AG09319 (cell line): ENCODE measurements around a stretch of chr9.

- RRBS: no CpG with 5 or more reads among the region's 8 CpGs
Measured at GRCh38 chr9:69236794-69237291, 62.8 kb downstream of the TJP2 start.

DNA sequence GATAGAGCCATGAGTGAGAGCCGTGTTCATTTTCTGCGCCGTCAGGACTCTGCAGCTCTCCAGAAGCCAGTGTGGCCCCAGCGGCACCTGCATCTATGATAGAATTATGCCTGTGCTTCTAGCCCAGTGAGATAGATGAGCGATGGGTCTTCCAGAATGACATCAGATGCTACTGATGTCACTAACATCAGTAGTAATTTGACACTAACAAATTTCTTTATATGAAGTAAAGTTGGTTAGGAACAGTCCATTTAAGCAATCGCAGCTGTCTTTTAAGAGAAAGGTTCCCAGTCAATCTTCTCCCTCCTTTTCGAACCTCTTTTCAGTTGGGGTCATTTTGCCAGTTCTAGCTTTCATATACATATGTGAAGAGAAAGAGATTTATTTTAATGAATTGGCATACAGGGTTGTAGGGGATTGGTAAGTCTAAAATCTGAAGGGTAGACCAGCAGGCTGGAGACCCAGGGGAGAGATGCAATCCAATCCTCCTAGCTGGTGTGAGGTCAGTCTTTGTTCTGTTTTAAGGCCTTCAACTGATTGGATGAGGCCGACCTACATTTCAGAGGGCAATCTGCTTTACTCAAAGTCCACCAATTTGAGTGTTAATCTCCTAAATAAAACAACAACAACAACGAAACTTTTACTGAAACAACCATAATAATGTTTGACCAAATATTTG lies 68.0 kb upstream of the ENTREP1 start:
- RRBS: no CpG with 5 or more reads among the region's 9 CpGs

- RRBS: no CpG with 5 or more reads among the region's 3 CpGs
Measured at GRCh38 chr9:69307265-69307492, 17.8 kb upstream of the ENTREP1 start.

GRCh38 chr9:69522717-69522961 lies 149.5 kb downstream of the APBA1 start:
- RRBS: no CpG with 5 or more reads among the region's 1 CpG

DNA sequence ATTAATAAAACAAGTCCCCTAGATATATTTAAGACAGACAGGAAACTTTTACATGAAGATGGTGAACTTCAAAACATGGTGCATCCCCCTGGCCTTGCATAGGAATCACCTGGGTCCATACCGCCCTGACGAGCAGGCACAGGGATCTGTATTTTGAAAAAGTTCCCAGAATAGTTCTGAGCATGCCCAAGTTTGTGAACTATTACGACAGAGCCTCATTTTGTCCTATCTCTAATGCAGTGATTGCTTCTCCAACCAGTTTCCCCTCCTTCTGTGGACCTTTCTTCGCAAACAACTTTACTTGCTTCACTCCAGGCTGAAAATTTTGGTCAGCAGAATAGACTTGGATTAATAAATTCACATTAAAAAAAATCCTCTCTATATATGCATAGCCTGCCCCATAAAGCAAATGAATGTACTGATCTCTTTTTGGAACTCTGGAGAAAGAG lies 98.0 kb downstream of the APBA1 start:
- RRBS: no CpG with 5 or more reads among the region's 4 CpGs

DNA sequence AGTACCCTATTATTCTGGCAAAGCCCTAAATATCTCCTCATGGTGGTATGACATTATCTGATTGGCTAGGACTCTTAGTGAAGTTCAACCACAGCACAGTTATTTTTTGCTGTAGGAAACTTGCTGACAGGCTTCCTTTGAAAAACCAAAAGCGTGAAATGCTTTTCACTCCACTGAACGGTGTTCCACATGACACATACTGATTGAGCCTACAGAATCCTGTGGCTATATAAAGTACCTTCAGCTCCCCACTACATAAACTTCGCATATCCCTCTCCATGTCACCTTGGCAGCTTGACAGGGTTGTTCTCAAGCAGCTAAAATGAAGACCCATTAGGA lies 91.7 kb downstream of the APBA1 start:
- RRBS: no CpG with 5 or more reads among the region's 3 CpGs

- RRBS: no CpG with 5 or more reads among the region's 4 CpGs
Measured at GRCh38 chr9:70218156-70218687, 40.6 kb upstream of the SMC5 start.

- RRBS: no CpG with 5 or more reads among the region's 6 CpGs
Measured at GRCh38 chr9:70228804-70229662, 29.7 kb upstream of the SMC5 start.

GRCh38 chr9:70421480-70422246 lies 7.2 kb upstream of the KLF9 start:
- RRBS: no CpG with 5 or more reads among the region's 6 CpGs

DNA sequence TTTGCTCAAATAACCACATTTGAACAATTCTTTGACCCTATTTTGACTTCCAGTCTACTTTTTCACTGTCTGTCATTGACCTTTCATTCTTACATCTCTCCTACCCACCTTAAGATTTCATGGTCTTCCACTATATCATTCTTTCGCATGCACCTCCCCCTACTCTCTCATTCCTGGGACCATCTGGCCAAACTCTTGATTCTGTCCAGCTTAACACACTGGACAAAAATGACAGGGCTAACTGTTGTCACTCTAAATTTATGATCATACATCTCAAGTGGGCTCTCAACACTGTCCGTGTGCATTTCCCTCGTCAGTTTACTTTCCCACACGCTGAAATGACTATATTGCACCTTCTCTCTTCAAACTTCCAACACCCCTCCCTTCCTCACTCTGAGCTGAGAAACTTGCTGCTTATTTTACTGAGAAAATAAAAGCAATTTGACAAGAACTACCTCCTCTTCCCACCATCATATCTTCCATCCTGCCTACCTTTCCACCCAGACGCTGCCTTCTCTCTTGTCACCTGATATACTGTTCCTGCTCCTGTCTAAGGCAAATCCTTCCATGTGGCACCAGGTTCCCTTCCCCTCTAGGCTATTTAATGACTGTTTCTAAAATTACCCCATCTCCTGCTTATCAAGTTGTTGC lies 8.0 kb upstream of the KLF9 start:
- RRBS: no CpG with 5 or more reads among the region's 5 CpGs

- RRBS: no CpG with 5 or more reads among the region's 20 CpGs
Measured at GRCh38 chr9:70480165-70481053, 66.0 kb upstream of the KLF9 start.

DNA sequence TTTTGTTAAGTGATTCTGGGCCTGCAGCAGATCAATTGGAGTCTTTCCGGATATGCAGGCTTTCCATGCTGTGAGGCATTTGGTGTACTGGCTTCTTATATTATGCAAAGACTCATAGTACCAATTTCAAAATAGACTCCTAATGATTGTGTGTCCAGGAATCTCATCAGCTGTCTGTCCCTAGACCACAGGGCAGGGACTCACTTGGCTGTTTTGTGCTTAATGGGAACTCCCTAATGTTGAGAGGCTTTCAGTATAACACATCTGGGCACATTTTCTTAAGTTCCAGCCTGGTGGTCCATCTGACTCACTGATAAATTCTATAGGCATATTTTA lies 180.1 kb upstream of the KLF9 start:
- RRBS: no CpG with 5 or more reads among the region's 1 CpG

DNA sequence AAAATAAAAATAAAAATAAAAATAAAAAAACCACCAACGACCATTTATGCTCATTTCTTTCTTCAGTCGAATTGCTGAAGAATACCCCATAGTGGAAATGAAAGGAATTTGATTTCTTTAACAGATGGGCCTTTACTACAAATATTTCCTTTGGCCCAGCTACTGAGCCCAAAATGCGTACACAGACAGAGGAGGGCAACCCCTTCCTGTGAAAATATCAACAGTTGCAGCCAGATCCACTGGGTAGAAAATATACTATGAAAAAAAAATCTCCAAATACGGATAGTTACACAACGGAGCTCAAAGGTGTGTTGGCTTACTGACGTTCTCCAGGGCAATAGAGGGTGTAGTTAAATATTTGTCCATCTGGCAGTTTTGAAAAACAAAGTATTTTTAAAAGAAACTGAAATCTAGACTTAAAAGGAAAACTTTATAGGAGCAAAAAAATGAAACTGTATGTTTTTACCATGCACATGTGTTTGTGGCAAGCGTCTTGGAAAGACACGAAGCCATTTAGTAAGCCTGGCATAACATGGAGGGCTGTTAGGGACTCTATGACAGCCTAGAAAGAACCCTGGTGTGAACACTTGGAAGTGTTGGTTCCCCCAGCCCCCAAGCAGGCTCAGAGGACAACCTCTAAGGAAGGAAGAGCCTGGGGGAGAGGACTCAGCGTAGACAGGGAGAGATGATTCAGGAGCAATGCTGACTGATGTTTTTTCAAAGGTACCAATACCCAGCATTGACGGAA lies 157.8 kb upstream of the TRPM3 start:
- RRBS: no CpG with 5 or more reads among the region's 10 CpGs

GRCh38 chr9:71734841-71735186 lies 33.5 kb downstream of the CEMIP2 start:
- RRBS: no CpG with 5 or more reads among the region's 5 CpGs

GRCh38 chr9:71783080-71783656 lies 14.9 kb upstream of the CEMIP2 start:
- RRBS: no CpG with 5 or more reads among the region's 11 CpGs

DNA sequence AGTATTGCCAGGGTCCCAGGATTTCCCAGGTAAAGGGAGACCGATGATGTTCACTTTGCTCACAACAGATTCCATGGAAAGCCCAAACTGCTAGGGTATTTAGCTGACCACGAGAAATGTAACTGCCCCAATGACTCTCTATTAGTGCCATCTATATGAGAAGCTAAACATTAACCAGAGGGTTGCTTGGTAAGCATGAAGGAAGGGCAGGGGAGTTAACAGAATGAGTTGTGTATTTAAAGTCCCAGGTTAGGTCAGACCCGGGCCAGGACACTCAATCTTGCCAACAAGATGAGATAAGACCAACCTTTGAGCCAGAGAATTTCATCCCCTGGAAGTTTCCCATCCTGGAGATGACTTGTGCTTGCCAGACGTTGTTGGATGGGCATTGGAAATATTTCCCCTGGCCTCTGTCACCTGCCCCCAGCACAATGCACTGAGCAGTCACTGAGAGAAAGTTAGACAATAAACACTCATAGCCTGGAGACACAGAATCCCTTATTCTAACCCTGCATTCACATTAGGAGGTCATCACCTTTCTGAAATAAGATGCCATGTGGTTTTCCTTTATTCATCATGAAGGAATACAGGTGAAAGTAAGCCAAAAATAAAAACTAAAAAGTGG lies 19.5 kb upstream of the GDA start:
- RRBS: no CpG with 5 or more reads among the region's 4 CpGs

GRCh38 chr9:72477888-72478606 lies 43.4 kb upstream of the TMC1 start:
- RRBS: no CpG with 5 or more reads among the region's 4 CpGs

DNA sequence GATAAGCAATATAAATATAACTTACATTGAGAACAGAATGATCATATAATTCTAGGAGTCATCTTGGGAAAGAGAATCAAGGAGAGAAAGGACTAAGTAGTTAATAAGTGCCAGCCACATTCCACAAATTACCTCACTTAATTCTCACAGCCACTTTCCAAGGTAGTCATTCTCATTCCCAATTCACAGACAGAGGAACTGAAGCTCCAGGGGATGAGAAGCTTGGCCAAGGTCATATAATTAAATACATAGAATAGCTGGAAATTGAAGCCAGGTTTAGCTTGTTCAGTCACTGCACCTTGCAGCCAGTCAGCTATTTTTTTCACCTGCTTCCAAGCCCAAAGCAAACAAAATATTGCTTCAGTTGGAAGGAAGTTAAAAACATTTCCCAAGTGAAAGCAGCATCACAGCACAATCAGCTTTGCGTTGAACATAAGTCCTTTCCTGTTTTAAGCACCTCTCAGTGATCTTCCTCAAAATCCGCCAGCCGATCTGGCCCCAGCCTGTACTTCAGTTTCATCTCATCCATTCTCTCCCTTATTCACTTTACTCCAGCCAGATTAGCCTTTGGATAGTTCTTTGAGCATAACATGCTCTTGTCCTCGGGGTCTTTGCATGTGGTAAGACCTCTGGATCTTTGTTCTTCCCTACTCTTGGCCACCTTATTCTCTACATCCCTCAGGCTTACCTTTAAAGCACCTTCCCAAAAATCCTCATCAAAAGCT lies 4.8 kb downstream of the ALDH1A1 start:
- RRBS: no CpG with 5 or more reads among the region's 4 CpGs

DNA sequence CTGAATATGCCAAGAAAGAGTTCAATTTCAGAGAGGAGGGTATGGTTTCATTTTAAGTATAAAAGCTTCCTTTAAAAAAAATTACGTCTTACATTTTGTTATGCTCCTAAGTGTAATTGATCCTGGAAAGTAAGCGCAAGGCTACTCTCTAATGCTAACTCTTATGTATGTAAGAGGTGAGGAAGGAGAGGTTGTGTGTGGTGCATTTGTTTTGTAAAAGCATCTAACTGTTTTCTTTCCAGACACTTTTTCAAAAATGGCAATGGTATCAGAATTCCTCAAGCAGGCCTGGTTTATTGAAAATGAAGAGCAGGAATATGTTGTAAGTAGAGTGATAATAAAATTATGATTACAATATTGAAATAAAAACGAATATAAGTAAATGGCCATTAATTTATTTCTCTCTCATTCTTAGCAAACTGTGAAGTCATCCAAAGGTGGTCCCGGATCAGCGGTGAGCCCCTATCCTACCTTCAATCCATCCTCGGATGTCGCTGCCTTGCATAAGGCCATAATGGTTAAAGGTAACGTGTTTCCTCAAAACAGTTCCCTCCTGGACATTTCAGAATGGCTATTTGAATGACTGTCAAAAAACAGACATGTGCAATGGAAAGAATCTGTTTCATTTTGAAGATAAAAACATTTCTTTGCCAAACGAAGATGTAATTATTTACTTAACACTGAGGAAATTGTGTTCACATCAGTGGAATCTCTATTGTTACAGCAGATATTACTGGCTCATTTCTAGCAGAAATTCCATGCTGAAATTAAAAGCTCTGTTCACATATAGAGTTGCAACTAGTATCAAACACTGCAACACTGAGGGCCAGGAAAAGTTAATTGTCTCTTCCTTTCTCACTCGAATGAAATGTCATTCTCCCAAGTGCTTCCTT lies 6.9 kb downstream of the ANXA1 start:
- RRBS: no CpG with 5 or more reads among the region's 10 CpGs